ENCODE data around the gene EML6.

DNA sequence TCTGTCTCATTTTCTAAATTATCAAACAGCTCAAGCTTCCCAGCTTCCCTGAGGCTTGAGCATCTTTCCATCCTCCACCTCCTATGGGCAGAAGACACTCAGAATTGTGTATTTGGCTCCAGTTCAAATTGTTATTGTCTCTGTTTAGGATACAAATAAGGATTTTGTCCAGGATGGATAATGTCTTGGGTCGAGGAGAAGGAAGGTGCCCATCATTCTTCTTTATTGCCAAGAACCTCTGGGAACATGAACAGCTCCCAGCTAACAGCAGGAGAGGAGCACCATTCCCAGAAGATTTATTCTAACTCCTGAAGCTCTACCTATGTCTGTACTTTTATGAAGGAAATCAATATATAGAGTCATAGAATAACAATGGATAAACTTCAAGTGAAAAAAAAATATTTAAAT is 16.7 kb downstream of the NRXN1 start:
- RRBS: no CpG with 5 or more reads among the region's 1 CpG

- RRBS: no CpG with 5 or more reads among the region's 2 CpGs
Observed at GRCh38 chr2:54039884-54040934, 69.3 kb downstream of the ACYP2 start.

GRCh38 chr2:54240473-54241089 is 15.4 kb downstream of the TSPYL6 start:
- RRBS: no CpG with 5 or more reads among the region's 5 CpGs

GRCh38 chr2:54570727-54571568 is 114.8 kb downstream of the SPTBN1 start:
- RRBS: no CpG with 5 or more reads among the region's 12 CpGs

DNA sequence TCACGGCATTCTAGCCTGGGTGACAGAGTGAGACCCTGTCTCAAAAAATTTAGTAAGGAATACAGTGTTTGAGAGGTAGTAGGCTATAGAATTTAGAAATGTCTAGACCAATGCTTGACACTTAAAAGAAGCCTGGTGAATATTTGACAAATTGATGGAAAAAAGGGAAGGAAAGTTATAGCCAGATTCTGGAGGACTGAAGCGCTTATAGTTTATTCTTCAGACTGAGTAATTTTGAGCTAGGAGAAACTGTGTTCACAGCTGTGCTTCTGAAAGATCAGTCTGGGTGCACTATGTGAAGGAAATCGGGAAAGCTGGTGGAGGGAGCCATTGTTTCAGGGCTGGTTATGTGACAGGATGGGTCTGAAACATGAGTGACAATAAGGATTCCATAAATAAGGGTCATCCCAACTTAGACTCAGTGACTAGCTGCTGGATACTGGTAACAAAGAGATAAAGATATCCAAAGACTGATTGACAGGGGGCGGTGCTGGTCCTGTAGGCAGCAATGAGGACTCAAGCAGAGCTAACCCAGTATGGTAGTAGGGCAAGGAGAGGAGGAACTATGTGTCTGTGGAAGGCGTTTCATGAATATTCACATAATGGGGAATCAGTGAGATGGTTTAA is 102.7 kb upstream of the EML6 start:
- RRBS: no CpG with 5 or more reads among the region's 5 CpGs

- RRBS: no CpG with 5 or more reads among the region's 19 CpGs
Observed at GRCh38 chr2:54645835-54646561, 77.5 kb upstream of the EML6 start.

DNA sequence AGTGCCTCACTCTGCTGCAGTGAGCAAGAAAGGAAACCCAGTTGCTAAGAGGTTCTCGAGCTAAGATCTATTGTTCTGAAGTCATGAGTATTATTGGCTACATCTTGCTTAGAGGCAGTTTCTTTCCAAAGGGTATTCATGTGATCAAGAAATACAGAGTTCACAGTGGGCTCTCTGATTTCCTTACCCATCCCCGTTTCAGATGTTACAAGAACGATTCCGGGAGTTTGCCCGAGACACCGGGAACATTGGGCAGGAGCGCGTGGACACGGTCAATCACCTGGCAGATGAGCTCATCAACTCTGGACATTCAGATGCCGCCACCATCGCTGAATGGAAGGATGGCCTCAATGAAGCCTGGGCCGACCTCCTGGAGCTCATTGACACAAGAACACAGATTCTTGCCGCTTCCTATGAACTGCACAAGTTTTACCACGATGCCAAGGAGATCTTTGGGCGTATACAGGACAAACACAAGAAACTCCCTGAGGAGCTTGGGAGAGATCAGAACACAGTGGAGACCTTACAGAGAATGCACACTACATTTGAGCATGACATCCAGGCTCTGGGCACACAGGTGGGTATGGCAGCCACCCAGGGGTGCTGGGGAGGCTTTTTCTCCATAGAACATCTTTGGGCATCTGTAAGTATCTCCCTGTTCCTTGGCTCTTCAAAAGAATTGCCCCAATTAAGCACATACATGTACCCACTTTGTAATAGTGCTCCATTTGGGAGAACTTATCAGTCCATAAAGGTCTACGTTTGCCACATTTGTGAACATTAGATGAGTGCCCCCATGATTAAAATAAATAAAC is 73.8 kb upstream of the EML6 start:
- RRBS: no CpG with 5 or more reads among the region's 16 CpGs

- RRBS: no CpG with 5 or more reads among the region's 20 CpGs
Observed at GRCh38 chr2:54664204-54664899, 59.1 kb upstream of the EML6 start.

DNA sequence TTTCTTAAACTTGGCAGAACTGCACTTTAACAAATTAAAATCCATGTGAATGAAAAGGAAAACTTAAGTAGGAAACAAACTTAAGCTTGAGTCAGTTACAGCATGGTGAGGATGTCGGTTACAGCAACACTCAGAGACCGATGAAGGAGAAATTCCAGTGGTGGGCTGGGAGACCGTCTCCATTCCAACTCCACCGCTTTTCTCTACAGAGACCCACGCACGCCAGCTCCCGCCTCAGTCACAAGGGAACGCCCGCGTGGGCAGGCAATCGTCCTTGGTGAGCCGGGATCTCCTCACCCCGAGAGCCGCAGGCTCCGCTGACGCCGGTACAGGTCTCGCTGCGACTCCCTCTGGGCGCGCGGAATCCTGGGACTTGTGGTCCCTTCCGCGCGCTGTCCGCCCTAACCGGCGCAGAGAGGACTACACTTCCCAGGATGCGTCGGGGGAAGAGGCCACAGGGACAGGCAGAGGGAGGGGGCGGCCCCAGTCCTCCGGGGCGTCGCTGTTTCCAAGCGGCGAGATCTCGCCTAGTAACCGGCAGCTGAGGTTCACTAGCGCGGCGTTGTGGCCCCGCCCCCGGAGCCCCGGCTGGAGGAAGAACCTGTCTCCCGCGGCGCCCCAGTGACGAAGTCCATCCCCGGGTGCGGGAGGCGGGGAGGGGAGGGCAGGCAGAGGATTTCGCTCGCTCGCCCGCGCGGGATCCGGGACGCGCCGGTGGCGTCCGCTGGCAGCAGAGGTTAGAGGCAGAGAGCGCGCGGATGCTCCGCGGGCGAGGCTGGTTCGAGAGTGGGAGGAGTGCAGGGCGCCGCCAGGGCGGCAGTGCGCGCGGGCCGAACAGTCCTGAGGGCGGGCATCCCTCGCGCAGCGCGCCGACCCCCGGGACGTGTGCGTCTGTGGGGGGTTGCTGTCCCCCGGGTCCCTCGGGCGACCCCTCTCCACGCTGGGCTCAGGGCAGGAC is at the start of gene EML6:
Gene EML6, plus strand, starts transcription at position 621 of the 958 bp plus-strand sequence.
- RRBS: 3% methylated on average over 52 of the region's 90 CpGs

GRCh38 chr2:54956392-54956813 is 93.8 kb downstream of the RTN4 start:
- RRBS: no CpG with 5 or more reads among the region's 4 CpGs

DNA sequence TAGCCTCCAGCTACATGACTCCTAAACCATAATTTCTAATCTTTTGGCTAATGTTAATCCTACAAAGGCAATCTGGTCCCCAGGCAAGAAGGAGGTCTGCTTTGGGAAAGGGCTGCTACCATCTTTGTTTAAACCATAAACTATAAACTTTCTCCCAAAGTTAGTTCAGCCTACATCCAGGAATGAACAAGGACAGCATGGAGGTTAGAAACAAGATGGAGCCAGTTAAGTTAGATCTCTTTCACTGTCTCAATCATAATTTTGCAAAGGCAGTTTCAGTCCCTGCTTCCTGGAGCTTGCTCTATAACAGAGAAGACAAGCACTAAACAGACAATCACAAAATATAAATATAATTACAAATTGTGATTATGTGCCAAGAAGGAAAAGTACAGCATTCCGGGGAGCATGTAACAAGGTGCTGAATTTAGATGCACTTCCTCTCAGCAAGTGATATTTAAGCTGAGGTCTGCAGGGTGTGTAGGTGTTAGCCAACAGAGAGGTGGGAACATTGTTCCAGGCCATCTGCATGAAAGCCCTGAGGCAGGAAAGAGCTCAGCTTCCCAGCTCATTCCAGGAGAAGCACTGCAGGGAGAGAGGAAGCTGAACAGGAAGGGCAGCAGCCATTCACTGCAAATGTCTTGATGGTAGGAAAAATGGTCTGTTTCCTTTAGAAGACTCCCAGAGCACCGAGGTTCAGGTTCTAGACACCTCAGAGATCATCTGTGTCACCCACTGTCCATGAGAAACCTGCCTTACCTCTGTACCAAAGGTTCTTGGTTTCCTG is 84.3 kb downstream of the RTN4 start:
- RRBS: no CpG with 5 or more reads among the region's 2 CpGs

- RRBS: no CpG with 5 or more reads among the region's 6 CpGs
Observed at GRCh38 chr2:55011695-55012346, 38.4 kb downstream of the RTN4 start.

GRCh38 chr2:55045938-55047139 is 3.9 kb downstream of the RTN4 start:
- RRBS: no CpG with 5 or more reads among the region's 3 CpGs

DNA sequence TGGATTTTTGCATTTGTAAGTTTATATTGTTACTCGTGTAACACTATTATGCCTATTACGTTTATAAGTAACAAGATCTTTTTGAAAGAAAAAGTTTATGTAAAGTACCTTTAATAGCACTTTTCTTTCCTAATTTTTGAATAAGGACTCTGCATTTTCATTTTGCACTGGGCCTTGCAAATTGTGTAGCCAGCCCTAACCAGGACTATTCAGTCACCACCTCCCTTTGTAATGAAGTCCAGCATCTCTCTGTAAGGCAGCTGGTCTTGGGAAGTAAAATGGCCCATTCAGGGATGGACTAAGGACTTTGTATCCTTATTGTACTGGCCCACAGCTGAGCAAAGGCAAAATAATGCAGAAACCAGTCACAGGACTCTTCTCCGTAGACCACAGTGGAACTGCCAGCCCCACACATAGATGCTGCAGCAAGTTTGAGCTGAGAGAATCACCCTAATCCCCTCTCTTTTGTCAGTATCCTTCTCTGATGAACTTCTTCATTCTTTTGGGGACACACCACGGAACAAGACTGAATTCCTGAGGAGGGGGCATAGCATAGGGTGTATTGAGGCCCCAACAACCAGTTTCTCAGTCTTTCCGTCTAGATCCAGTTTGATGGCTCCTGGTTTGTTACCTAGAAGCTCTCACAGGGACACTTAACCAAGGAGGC is 73.6 kb upstream of the RTN4 start:
- RRBS: no CpG with 5 or more reads among the region's 5 CpGs

GRCh38 chr2:55136690-55137515 is 86.7 kb upstream of the RTN4 start:
- RRBS: no CpG with 5 or more reads among the region's 15 CpGs

DNA sequence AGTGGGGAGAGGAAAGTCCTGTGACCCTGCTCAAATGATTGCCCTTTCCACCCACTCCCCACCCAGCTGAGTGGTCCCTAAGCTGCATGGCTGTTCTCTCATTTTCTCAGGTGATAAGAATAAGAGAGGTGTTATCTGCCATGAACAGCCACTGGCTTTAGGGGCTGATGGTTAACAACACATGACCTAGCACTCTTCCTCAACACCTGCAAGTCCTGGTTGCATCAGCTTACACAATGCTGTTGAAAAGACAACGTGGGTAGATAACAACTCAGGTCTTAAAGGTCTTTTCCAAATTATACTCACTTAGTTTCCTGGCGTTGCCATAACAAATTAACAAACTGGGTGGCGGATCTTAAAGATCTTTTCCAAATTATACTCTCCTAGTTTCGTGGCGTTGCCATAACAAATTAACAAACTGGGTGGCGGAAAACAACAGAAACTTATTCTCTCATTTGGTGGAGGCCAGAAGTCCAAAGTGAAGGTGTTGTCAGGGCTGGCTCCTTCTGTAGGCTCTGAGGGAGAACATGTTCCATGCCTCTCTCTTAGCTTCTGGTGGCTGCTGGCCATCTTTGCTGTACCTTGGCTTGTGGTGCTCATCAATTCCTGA is 90.4 kb upstream of the RTN4 start:
- RRBS: no CpG with 5 or more reads among the region's 6 CpGs

- RRBS: no CpG with 5 or more reads among the region's 10 CpGs
Observed at GRCh38 chr2:55163203-55163612, 68.9 kb downstream of the CLHC1 start.

DNA sequence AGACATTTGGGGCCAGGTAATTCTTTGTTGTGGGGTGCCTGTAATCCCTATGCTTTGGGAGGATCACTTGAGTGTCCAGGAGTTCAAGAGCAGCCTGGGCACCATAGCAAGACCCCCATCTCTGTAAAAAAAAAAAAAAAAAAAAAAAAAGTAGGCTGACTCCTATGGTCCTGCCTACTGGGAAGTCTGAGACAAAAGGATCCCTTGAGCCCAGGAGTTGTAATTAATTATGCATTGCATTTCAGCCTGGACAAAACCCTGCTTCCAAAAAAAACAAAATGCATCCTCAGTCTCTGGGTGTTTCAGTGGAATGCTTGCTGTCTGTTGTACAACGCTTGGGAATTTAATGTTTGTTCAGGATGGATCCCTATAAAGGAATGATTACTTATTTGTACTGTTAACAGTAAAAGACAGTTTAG is 3.4 kb downstream of the RPS27A start:
- RRBS: no CpG with 5 or more reads among the region's 1 CpG

GRCh38 chr2:55416867-55417120 is 2.9 kb downstream of the CCDC88A start:
- RRBS: no CpG with 5 or more reads among the region's 2 CpGs

DNA sequence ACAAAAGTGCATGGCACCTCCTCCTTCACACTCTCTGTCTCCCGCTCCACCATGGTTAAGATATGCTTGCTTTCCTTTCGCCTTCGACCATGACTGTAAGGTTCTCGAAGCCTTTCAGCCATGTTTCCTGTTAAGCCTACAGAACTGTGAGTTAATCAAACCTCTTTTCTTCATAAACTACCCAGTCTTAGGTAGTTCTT is 42.8 kb downstream of the CFAP36 start:
- RRBS: no CpG with 5 or more reads among the region's 4 CpGs

Measured in GM06990 (cell line).